Epithelial cell of prostate (primary cell): Measurements from ENCODE around the gene PLCB1.

GRCh38 chr20:8131934-8132580 lies at the start of gene PLCB1:
PLCB1 (plus strand) TSS chr20:8132266.
- RRBS, result 1% methylated on average over 26 of the region's 65 CpGs

DNA sequence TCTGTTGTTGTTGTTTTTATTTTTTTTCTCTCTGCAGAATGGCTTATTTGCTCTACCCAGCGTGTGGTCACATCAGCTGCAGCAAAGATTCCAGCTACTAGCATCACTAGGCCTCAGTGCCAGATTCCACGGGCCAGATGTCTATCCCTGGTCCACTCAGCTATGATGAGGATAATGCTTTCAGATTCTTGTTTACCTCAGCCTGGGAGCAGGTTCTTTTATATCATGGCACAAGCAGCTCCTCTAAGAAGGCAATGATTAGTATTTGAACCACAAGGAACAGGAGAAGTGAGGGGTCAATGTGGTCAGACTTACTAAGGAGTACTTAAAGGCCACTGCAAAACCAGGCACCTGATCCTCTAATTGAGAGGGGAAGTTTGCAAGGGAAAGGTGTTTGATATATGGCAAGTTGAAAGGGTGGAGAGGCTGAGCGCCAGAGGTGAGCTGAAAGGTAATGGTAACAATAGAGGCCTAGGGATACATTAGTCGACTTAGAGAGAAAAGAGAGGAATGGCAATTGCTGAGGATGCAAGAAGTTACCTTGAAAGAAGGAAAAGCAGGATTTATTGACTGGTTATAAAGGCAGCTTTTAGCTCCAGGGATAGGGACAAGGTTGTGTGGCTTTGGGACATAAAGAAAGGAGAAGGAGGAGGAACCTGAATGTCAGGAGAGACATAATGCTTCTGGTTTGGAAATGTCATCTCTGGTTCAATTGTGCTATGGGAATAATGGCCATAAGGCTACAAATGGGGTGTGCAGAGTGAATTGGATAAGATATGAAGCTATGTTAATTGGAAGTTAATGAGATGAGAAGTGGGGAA lies 110.3 kb downstream of the PLCB1 start:
- RRBS, result no CpG with 5 or more reads among the region's 4 CpGs

GRCh38 chr20:8544786-8545588 lies 412.9 kb downstream of the PLCB1 start:
- RRBS, result no CpG with 5 or more reads among the region's 5 CpGs

GRCh38 chr20:8600267-8600985 lies 468.4 kb downstream of the PLCB1 start:
- RRBS, result no CpG with 5 or more reads among the region's 29 CpGs

GRCh38 chr20:8933677-8933911 lies 135.3 kb upstream of the PLCB4 start:
- RRBS, result no CpG with 5 or more reads among the region's 1 CpG

DNA sequence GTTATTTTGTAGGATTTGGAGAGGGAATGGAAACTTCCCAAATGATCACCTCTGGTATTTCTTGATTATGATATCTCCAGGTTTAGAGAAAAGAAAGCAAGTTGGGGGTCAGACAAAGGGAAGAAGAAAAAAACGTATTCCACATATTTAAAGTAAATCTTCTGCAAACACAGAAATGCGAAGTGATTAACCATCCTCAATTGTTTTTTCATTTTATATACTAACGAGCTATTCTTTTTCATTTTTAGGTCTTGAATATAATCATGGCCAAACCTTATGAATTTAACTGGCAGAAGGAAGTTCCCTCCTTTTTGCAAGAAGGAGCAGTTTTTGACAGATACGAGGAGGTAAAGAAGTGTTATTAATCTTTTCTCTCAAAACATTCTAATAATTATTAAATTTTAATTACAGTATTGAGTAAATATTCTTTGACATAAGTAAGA lies 206.8 kb upstream of the LAMP5 start:
- RRBS, result no CpG with 5 or more reads among the region's 4 CpGs

DNA sequence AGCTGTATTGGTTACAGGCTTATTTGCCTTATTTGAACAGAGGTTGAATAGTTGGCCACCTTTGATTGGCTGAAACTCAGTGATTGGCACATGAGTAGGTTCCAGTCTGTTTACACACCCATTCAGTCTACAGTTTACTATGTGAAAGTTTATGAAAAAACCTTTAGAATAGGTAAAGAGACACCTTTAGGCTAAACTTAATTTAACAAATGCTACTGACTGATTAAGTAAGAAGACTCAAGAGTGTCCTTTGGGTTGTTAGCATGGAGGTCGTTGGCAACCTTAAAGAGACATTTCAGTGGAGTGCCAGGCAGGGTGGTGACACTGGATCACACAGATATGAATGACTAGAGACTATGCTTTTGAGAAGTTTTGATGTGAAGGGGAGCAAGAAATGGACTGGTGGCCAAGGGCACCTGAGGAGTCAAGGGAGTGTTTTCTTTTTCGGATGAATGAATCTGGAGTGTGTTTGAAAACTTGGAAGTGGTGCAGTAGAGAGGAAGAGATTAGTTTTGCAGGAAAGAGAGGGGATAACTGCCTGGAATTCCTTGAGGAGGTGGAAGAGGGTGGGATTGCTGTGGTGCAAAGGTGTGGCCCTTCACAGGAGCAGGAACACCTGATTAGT lies 110.6 kb upstream of the LAMP5 start:
- RRBS, result no CpG with 5 or more reads among the region's 2 CpGs

- RRBS, result no CpG with 5 or more reads among the region's 24 CpGs
These were observed 597 bp upstream of the SNAP25 start for GRCh38 chr20:10217948-10218517.

DNA sequence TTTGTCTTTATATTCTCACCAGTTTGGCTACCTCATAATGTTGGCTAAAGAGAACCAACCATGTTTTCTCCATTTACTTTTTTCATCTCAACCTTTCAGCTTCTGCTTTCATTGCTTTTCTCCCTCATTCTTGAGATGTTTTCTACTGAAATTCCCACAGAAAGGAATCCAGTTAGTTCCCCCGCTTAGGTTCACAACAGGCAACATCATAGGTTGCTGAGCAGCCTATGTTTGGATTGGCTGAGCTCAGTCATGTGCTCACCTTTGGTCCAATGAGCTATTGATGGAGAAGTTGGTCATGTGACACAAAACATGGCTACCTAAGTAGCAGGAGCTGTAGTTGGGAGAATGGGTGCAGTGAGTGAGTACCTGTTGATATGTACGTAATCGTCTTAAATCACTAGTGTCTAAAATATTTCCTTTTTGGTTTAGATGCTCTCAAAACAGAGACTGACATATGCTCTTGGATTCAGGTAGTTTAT lies 100.0 kb downstream of the SNAP25 start:
- RRBS, result no CpG with 5 or more reads among the region's 3 CpGs

- RRBS, result no CpG with 5 or more reads among the region's 7 CpGs
These were observed 104.9 kb downstream of the MKKS start for GRCh38 chr20:10329121-10329479.

DNA sequence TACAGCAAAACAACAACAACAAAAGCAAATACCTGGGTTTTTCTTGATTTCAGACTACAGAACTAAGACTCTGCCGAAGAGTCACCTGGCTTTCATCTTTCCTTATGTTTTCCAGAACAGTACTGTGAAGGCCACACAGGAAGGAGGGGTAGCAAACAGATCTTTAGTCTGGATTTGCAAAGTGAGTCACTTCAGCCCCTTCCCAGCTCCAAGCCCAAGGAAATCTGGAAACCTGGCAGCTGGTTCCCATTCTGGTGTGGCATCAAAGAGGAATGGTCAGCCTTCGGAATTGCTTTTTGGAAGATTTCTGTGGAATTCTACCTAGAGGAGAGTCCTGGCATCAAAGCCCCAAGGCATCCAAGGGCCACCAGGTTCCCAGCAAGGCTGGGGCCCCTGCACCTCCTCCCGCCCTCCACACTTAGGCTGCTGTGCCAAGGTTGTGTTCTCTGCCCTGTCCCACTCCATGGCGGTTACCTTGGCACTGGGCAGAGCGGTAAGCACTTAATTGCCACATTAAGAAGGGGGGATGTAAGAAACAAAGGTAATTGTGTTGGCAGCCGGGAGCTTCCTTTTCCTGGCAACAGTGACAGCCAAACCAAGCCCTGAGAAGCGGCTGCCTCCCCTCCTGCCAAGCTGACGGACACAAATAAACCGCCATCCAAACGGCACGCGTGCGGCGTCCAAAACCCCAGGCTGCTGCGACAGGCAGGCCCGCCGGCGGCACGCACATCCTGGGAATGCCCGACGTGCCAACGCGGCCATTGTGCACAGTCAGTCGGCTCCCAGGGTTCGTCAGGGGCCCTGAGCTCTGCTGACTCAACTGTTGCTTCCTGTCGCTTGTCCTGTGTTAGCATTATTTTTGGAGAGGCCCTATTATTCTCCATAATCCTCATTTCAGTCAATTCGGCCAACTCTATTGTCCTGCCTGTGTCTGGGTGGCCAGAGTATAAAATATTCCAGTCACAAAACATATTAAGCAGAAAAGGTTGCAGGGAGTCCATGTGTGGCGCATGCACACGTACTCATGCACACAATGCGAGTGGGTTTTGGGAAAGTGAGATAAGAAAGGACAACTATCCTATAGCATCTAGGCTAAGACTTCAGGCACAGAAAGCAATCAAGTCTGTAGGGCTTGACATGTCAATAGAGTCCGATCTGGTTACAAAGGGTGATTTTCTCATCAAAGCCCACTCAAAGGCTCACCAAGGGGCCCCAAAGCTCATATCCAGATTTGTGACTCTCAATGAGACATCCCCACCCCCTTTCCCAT lies 6.8 kb downstream of the JAG1 start:
- RRBS, result no CpG with 5 or more reads among the region's 31 CpGs

GRCh38 chr20:10672415-10673269 lies 1.2 kb downstream of the JAG1 start:
- RRBS, result 0% methylated on average over 20 of the region's 66 CpGs

- RRBS, result no CpG with 5 or more reads among the region's 7 CpGs
These were observed 73.2 kb upstream of the JAG1 start for GRCh38 chr20:10746823-10747588.

DNA sequence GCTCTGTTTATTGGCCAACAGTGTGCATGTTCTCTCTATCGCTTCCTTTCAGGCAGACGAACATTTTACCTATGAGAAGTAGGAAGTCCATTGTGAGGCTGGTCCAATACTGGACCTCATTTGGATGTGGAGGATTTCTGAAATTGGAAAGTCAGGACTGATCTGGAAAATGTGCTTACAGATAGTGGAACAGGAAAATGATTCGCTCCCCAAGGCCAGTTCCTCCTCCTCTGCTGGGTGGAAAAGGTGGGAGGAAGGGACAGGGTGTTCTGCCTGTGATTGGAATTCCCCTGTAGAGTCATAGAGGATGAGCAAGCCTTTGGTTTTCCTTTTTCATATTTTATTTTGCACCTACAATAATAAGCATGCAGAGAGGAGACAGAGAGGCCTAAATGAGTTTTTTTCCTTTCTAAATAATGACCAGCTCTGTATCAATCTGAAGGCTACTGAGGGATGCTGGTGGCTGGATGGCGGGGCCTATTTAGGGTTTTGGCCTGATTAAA lies 522.5 kb upstream of the JAG1 start:
- RRBS, result no CpG with 5 or more reads among the region's 4 CpGs

DNA sequence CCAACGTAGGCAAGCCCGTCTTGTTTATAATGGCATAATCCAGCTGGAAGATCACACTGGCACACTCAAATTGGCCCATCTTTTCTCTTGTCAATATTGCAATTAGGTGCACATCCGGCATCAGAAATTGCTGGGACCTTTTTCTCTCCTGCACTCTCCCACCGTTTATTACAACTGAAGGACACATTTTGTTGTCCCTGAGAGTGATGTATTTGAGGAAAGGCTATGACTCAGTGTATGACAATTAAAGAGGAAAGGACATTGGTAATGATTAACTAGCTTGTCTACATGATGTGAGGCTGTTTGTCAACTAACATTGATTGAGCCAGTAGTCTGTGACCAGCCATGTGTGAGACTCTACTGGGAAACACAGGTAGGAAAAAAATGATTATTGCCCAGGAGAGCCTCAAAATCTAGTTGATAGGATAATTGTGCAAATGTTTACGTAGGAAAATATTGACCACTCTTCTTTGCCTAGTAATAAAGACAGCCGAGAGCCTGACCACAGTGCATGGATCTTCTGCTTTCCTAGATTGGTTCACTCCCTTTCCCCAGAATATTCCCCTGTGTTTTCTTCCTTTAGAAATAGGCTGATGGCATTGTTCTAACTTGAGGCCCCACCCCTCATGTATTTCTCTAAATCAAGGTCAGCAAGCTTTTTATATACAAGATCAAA lies 230.0 kb upstream of the BTBD3 start:
- RRBS, result no CpG with 5 or more reads among the region's 6 CpGs

- RRBS, result no CpG with 5 or more reads among the region's 3 CpGs
These were observed 111.3 kb upstream of the BTBD3 start for GRCh38 chr20:11806466-11806729.

DNA sequence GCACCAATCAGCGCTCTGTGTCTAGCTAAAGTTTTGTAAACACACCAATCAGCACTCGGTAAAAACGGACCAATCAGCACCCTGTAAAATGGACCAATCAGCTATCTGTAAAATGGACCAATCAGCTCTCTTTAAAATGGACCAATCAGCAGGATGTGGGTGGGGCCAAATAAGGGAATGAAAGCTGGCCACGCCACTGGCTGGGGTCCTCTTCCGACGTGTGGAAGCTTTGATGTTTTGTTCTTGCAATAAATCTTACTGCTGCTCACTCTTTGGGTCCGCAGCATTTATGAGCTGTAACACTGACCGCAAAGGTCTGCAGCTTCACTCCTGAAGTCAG lies 151.1 kb upstream of the SPTLC3 start:
- RRBS, result no CpG with 5 or more reads among the region's 8 CpGs

DNA sequence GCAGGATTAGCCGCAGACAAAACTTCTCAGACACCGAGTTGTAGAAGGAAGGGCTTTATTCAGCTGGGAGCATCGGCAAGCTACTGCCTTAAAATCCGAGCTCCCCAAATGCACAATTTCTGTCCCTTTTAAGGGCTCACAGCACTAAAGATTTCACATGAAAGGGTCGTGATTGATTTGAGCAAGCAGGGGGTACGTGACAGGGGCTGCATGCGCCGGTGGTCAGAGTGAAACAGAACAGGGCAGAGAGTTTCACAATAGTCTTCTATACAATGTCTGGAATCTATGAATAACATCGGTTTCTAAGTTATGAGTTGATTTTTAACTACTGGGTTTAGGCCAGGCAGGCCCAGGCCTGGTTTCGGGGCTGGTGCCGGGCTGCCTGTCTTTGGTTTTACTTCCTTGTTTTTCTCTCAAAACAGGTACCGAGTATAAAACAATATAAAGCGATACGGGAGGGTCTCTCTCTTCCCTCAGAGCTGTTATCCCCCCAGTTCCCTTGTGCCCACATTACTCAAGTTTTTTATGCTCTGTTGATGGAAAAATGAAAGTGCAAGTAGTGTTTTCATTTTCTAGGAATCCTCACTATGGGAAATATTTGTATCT lies 587.4 kb downstream of the KIF16B start:
- RRBS, result no CpG with 5 or more reads among the region's 14 CpGs

DNA sequence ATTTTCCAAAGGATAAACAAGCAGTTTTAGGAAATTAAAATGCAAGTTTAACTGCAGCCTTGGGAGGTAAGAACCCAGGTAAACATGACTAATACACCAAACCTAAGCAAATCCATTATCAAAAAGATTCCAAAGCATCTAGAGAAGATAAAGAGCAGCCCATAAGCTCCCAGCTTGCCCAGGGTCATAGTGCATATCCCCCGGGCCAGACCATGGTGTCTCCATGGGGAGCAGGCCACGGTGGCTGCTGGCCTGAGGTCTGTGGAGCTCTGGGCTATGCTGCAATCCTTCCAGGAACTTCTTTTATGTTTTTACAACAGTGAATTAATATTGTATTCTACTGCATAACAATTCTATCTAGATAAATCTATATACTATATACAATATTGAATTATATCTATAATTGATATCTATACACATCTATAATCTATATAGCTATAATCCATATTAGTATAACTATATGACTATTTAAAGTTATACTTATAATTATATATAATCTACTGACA lies 278.2 kb downstream of the KIF16B start:
- RRBS, result no CpG with 5 or more reads among the region's 2 CpGs

- RRBS, result no CpG with 5 or more reads among the region's 1 CpG
These were observed 233.4 kb downstream of the KIF16B start for GRCh38 chr20:16339789-16340365.